Cardiac ventricle fibroblast (primary cell): ENCODE results near the genes MAGT1 and PGK1.

GRCh38 chrX:74259438-74260845 is 44.0 kb upstream of the ZCCHC13 start:
- RAMPAGE, long total RNA: no peak

DNA sequence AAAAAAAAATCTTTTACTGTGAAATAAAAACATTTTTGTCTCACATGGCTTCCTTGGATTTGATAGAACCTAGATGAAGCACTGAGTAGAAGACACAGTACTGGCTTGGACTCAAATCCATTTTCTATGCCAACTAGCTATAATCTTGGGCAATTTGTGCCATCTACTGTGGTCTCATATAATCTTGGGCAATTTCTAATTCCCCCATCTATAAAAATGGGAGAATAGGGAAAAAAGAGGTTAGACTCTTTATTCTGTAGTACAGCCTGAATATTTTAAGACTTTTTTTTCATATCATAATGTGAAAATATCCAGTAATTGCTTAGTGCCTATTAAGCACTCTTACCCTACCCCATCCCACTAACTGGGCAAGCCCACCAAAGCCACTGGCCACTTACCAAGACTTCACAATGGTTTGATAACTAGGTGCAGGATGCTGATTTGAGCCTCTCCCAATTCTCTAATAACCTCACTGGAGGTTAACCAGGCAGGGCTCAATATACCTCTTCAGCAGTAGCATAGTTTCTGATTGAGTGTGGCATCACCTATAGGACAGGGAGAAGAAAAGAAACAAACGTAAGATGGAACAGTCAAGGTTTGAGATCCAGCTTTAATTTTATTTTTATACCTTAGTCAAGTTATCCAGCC is 22.6 kb upstream of the ZCCHC13 start:
- RAMPAGE, long total RNA: no peak

GRCh38 chrX:74291704-74292866 is 11.9 kb upstream of the ZCCHC13 start:
- RAMPAGE, long total RNA: start-site peak on the minus strand at chrX:74292223-74292603, 71 and 29 reads in 2 replicates

DNA sequence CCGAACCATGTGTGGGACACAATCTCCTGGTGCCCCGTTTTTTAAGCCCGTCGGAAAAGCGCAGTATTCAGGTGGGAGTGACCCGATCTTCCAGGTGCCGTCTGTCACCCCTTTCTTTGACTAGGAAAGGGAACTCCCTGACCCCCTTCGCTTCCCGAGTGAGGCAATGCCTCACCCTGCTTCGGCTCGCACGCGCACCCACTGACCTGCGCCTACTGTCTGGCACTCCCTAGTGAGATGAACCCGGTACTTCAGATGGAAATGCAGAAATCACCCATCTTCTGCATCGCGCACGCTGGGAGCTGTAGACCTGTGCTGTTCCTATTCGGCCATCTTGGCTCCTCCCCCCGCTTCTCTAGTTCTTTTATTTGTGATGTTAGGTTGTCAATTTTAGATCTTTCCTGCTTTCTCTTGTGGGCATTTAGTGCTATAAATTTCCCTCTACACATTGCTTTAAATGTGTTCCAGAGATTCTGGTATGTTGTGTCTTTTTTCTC is 32.7 kb upstream of the ABCB7 start:
- RAMPAGE, long total RNA: no peak

GRCh38 chrX:76029271-76029921 is 143.5 kb upstream of the PBDC1 start:
- RAMPAGE, long total RNA: no peak

GRCh38 chrX:76174705-76175100 is 1.8 kb downstream of the PBDC1 start:
- RAMPAGE, long total RNA: no peak

GRCh38 chrX:76177541-76177877 is 4.6 kb downstream of the PBDC1 start:
- RAMPAGE, long total RNA: no peak

GRCh38 chrX:76509023-76509494 is 81.5 kb downstream of the MAGEE1 start:
- RAMPAGE, long total RNA: no peak

- RAMPAGE, long total RNA: no peak
These were observed 377.0 kb upstream of the FGF16 start for GRCh38 chrX:77070103-77070752.

DNA sequence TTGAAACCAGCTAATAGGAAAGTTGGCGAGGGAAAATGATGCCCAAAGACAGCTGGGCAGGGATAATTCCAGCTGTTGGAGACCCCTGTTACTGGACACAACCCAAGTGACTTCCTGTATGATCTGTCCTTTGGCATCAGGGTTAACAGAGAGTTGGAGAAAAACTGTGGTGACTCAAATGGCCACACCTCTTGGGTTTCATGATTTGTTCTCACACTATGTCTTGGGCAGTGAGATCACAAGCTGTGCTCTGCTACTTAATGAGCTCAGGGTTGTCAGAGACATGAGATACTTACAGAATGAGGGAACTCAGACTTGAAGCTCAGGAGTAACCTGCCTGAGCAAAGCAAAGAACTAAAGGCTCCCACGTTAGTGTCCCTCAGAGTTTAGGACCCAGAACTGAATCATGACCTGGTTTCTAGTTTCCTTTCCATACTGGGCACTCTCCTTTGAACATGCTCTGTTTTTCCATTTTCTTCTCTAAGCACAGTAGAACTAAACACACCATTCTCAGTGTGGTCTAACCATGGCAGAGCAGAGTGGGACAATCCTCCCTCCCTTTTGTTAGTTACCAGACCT is 4.0 kb downstream of the FGF16 start:
- RAMPAGE, long total RNA: no peak

- RAMPAGE, long total RNA: no peak
These were observed 121.5 kb downstream of the ATRX start for GRCh38 chrX:77664503-77664859.

DNA sequence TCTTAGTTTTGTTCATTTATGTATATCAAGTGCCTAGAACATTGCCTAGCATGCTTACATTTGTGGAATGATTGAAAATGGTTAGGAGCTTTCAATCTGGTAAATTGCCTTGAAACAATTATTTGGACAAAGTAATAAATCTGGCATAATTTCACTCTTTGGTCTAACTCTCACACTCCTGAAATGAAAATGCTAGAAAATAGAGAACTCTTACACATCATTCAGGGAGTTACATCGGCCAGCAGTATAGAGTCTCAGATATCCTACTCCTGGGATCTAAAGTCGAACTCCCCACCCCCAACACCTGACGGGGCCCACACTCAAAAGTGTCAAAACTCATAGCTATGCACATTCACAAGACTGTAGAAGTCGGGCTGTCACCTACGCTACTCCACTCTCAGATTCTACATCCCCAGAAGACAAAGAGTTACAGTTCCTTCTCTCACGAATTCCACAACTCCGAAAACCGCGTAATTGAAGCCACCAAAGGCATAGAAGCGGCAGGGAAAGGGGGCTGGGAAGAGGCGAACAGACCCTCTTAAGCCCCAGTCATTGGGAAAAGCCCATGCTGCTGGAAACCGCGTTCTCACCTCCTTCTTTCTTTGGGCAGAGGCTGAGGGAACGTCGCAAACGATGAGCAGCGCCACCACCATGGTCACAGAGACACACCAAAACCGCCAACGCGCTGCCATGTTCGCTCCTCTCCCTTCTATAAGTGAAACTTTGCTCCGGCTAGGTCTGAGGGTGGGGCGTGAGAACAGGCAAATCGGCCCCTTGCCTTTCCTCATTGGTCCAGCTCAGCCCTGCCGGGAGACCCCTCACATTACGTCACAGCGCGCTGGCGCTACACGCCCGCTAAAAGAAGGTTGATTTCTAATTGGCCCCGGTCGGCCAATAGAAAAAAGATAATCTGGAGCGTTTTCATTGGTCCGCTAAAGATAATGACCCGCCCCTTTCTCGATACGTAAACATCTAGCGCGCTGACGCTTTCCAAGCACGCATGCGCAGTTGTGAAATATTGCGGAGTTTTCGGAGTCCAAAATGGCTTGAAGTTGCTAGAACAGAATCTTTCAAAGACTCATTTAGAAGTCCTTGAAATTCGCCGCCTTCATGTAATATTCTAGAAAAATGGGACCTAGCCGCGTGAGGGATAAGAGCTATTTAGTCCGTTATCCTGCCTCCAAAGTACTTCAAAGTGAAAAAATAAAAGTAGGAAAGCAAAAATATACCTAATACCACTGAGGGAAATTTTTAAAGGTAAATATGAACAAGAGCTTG is at the start of gene MAGT1:
MAGT1 (minus strand) TSS at position 717 of the 1,278 bp plus-strand sequence.
- RAMPAGE, long total RNA: start-site peak on the minus strand centred at position 713 of the sequence, 14 bp wide, 207 and 62 reads in 2 replicates

DNA sequence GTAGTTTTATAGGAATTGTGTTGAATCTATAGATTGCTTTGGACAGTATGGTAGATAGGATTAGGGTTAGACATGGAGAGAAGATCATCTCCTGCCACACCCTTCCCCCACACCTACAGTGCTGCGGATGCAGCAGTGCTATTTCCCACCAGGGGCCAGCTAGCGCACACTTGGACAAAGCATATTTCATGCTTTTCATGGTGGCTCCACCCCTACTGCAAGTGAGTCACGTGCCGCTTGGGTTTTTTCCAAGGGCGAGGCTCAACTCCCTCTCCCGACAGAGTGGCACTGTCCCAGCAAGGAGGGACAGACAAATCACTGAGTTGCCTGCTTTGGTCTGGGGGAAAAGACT is 54.9 kb upstream of the PGAM4 start:
- RAMPAGE, long total RNA: no peak

DNA sequence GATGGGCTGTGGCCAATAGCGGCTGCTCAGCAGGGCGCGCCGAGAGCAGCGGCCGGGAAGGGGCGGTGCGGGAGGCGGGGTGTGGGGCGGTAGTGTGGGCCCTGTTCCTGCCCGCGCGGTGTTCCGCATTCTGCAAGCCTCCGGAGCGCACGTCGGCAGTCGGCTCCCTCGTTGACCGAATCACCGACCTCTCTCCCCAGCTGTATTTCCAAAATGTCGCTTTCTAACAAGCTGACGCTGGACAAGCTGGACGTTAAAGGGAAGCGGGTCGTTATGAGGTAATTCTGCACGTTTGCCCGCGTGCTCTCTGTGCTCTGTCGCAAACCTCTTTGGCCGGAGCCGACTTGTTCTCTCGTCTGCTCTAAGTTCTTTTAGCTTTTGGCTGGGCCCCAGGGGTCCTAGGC is at the start of gene PGK1:
PGK1 (plus strand) TSS at position 121 of the 404 bp plus-strand sequence.
- RAMPAGE, long total RNA: no peak

DNA sequence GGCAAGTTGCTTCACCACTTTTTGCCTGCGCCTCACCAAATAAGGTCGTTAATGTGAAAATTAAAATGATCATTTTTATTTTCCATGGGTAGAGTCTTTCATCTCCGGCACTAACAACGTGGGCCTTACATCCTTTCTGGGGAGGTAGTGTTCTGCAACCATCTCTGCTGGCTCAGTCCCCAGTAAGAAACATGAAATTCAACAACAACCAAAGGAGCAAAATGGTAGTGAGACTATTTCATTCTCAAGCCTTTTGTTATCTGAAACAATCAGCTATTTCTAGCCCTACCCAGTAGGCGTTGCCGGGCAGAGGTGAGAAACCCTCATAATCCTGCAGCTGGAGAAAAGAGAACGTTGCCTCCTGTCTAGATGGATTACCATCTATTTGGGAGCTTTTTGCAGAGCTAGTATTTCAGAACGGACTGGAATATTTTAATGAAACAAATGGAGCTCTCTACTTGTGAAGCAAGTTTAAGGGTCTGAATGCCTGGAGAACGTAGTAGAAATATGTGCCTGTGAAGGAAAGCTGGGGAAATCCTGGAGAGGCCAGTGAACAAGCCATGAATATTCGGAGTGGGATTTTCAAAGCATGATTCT is 66.4 kb upstream of the GPR174 start:
- RAMPAGE, long total RNA: no peak

GRCh38 chrX:80512766-80513204 is 92.5 kb downstream of the TENT5D start:
- RAMPAGE, long total RNA: no peak

DNA sequence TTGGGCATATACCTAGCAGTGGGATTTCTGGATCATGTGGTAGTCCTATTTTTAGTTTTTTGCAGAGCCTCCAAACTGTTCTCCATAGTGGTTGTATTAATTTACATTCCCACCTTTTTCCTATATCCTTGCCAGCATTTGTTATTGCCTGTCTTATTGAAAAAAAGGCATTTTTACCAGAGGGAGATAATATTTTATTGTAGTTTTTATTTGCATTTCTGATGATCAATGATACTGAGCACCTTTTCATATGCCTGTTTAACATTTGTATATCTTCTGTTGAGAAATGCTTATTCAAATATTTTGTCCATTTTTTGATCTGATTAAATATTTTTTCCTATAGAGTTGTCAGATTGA is 178.4 kb downstream of the BRWD3 start:
- RAMPAGE, long total RNA: no peak

DNA sequence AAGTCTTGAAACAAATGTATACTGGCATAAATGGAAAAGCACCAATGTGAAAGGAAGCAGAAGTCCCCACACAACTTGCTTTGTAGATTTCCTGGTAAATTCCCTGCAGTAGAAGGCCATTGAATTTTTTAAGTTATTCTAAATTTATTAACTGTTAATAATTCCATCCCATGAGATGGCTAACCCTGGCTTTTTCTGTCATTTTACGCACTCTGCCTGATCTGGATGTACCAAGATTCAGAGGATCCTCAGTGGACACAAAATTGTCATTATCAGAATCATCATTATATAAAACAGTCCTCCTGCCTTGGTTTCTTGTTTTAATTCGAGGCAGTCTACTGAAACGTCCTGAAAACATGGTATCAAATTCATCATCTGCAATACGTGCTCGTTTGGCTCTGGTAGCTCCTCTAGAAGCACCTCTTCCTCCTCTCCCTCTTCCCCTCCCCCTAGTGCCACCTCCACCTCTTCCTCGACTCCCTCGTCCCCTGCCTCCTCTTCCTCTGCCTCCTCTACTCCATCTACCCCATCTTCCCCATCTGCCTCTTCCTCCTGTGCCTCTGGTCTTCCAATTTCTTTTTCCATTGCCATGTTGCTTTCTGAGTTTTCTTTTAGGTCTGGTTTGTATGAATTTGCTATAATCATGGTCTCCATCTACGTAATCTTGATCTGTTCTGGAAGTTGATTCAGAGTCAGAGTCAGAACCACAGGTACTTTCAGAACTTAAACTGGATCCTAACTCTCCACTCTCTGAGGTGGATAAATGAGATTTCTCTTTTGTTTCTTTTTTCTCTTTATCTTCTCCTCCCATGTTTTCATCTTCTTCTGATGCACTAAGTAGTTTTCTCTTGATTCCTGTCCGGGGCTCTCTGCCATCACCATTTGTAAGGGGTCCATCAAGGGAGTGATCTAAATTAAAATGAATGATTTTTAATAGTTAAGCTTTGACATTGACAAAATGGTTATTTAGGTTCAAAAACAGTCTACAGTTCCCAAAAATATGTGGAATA is 132.9 kb downstream of the BRWD3 start:
- RAMPAGE, long total RNA: no peak

DNA sequence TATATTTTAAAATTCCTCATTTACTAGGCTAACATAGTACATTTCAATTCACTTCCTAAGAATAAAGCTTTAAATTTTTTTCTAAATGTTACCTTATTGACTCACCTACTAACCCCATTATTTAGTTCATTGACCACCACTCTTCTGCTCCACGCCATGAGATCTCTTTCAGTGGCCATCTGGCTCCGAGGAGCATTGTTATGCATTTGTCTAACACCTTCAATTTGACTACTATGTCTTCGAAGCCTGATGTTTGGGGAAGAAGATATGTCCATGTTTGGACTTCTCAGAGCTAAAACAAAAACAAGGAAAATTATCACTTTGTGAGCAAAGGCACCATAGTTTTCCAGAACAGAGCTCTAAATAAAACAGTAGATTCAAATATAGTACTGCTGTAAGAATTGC is 92.2 kb downstream of the BRWD3 start:
- RAMPAGE, long total RNA: no peak

DNA sequence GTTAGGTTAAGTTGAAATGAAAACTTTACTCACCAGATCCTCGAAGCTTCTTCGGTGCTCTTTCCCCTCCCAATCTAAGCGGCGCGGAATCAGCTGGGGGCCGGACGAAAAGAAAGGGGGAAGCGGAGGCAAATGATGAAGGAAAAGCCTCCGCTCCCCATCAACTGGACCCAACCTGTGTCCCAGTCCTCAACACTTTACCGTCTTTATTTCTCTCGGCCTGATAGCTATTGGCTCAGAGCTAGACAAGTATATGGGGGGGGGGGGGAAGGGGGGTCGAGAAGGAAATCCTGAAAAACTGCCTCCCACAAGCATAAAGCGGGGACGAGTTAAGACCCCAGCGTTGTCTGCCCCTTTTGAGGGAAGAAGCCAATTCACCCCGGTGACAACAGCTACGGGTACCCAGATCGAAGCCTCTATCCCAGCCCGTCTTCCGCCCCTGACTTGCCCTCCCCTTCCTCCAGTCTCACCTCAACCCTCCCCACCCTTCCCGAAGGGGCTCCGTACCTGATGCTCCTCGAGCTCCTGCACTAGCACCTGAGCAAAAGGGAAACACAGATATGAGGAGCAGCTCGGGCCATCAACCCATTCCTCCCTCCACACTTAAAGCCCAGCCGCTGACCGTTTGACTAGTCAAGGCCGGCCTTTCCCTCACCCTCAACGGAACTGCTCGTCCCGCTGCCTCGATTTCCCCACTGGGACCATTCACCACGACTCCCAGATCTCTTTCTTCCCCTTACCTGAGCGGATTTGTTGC is 993 bp downstream of the BRWD3 start:
- RAMPAGE, long total RNA: no peak